Placental pericyte (primary cell): Measurements from ENCODE around the genes TMEM225, ROBO3 and ST3GAL4.

- CAGE, long polyA plus RNA: no peak
Observed at GRCh38 chr11:123885535-123885976, at the start of gene TMEM225. Gene TMEM225 (minus strand): TSS chr11:123885670.

- CAGE, long polyA plus RNA: no peak
Observed at GRCh38 chr11:124746563-124747516, 5.2 kb downstream of the VSIG2 start.

- CAGE, long polyA plus RNA: no peak
Observed at GRCh38 chr11:124762713-124763612, 873 bp upstream of the ESAM start.

DNA sequence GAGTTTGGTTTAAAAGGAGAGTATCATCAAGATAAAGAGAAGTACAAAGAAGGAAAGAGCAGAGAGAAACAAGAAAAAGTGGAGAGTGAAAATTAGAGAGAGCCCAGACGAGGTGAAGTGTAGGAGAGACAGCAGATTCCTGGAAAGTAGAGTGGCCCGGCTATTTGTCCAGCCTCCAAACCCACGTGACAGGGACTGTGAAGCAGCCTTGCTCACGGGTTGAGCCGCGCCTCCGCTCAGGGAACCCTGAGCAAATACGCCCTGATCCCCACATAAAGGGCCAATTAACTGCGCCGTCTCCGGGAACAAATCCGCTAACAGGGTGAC is 2.2 kb upstream of the ROBO3 start:
- CAGE, long polyA plus RNA: no peak

- CAGE, long polyA plus RNA: no peak
Observed at GRCh38 chr11:124865131-124865549, at the start of gene ROBO3. Gene ROBO3 (plus strand): TSS chr11:124865432.

GRCh38 chr11:125168961-125169588 is 4.5 kb downstream of the PKNOX2 start:
- CAGE, long polyA plus RNA: no peak

DNA sequence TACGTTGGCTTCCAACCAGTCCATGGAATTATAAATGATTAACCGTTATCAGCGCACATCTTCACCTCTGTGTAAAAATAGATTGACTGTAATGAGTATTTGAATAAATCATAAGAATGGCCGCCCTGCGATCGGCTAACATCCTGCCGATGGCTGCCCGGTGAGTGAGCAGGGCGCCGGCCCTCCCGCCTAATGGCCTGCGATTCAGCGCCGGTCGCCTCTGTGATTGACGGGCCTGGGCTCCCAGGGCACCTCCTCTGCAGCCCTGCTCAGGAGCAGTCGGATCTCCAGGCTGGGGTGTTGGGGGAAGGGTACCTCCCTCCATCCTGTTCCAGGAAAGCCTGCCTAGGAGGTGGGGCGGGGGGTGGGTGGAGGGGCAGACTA is 71.5 kb downstream of the PKNOX2 start:
- CAGE, long polyA plus RNA: no peak

DNA sequence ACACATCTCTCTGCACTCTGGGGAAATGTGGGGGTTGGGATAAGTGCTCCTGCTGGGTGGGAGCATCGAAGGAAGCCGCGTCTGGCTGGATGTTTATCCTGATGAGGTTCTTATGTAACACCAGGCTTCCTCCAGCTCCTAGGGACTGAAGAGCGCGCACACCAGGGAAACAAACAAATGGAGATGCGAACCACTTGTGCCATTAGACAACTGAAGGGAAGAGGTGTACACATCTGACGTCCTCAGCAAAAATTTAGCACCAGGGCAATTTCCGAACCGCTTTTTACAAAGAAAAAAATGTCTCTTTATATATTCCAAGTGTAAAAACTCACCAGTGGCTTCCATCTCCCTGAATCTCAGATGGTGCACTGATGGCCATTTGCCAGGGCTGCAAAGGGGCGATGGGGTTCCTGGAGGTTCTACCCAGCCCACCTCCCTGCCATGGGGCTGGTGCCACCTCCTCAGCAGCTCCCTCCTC is 89.4 kb downstream of the PKNOX2 start:
- CAGE, long polyA plus RNA: no peak

GRCh38 chr11:126139387-126139880 is 72.0 kb downstream of the RPUSD4 start:
- CAGE, long polyA plus RNA: no peak

DNA sequence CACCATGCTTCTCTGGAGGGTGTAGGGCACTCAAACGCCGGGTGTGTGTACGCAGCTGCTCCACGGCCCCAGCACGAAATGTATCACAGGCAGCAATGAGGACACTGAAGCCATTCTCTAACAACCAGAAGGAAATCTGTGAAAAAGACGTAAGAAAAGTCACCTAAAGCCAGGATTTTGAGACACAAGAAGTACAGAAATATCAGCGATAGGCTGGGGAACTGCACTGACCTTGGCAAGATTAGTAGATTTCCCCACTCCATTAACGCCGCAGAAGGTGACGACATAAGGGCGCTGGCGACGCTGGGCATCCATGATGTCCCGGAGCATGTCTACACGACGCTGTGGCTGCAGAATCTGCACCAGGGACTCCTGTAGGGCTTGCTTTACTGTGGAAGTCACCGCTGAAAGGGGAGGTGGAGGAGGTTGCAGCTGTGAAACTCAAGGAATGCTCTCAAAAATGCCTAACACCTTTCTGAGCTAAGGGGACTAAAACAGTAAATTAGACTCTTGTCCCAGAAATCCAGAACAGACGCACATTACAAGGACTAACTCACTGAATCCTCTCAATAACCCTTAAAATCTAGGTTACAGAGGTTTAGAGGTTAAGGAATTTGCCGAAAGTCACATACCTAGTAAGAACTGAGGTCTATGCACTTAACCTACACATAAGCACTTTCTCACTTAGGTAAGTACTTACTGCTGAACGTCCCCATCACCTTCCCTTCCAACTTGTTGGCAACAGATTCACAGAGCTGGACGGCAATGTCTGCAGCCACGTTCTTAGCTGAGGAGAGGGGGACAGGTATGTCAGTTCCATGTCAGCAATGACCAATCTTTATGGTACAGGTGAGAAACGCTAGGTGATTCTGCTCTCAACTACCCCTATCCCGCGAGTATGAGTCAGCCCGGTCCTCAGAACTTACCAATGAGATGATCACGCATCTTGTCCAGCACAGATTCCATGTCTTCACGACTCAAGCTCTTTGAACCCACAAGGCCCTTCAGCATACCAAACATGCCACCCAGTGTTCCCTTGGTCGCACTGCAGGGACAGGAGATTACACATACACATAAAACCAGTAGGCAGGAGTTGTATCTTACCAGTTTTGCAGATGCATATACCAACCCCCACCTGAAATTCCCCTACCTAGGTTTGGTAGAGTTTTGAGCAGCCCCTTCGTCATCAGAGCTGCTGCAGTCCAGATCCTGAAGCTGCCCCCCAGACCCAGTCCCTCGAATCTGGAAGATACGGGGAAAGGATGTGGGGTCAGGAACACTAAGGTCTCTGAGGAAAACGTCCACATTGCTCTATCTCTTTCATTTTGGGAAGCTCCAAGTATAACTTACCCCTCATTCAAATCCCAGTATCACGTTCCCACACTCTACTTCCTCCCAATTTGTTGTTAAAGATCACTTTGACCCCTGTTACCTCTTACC is 3.1 kb downstream of the SRPRA start:
- CAGE, long polyA plus RNA: no peak

- CAGE, long polyA plus RNA: no peak
Observed at GRCh38 chr11:126282084-126282697, 702 bp upstream of the TIRAP start.

- CAGE, long polyA plus RNA: no peak
Observed at GRCh38 chr11:126339751-126340417, 15.6 kb upstream of the ST3GAL4 start.

- CAGE, long polyA plus RNA: no peak
Observed at GRCh38 chr11:126355238-126356386, at the start of gene ST3GAL4. Gene ST3GAL4 (plus strand): TSS chr11:126355686.

DNA sequence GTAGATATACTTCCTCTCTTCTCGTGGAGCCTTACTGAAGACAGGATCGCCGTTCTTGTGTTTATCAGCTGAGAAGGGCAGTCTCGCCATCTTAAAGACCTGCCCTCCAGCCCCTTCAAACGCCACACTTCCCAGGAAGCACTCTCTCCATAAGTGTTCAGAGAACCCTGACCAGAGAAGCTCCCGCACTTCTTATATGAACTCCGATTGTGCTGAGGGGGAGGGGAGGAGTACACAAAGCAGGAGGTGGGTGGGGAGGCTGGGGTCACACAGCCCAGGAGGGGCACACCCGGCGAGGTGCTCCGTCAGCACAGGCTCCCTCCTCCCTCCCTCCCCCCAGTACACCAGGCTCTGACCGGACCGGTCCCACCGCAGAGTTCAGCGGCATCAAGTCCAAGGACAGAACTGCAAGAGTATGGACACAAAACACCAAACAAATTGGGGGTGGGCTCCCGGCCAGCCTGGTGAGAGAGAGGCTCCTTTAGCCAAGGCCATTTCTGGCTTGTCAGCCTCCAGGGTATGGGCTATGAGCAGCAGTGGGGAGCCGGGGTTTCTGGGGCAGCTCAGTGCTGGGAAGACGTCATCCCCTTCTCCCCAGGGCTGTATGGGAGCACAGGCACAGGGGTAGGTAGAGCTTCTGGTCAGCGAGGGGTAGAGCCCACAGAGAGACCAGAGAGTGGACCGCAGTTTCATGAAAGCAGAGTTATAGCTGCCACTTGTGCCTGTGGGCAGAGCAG is 68.2 kb downstream of the ST3GAL4 start:
- CAGE, long polyA plus RNA: no peak

DNA sequence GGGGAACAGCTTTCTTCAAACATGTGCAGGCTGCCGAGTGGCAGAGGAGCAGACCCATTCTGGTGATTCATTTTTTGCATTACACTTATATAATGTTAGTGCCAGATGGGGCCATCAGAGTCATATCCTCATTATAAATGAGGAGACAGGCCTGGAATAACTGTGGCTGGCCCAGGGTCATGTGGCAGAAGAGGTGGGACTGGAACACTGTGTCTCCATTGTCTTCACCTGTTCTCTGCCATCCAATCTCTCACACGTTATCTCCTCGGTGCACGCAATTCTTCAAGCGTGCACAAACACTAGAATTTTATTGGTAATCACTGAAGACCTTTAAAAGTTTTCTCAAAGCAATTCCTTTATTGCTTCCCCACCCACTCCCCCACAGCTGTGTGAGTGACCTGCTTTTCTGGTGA is 75.1 kb downstream of the ST3GAL4 start:
- CAGE, long polyA plus RNA: no peak

- CAGE, long polyA plus RNA: no peak
Observed at GRCh38 chr11:126432339-126433133, 77.0 kb downstream of the ST3GAL4 start.

- CAGE, long polyA plus RNA: no peak
Observed at GRCh38 chr11:126478062-126478336, 122.5 kb downstream of the ST3GAL4 start.

DNA sequence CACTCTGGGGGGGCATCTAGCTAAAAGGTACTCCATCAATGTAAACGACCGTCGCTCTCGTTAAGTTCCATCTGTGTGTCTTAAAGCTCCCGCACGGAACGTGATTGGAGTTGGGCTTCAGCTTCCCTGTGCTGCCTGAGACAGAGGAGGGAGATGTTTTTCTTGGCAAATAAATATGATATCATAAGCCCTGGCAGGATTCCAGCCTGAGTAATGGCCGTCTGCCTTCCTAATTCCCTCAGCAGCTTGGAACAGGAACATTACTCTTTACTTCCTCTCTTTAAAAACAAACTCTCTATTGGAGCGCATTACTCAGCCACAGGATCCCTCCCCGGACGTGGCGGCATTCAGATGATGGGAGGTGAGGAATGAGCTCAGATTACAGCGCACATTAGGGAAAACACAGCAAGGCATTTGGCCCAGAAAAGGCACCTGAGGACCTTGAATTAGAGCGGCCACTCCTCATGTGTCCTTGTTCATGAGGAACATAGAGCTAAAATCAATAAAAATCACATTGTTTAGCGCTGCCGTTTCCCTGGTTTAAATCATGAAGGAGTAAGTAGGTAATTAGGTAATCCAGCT is 230.4 kb downstream of the ST3GAL4 start:
- CAGE, long polyA plus RNA: no peak

- CAGE, long polyA plus RNA: no peak
Observed at GRCh38 chr11:128039661-128040174, 547.6 kb downstream of the ETS1 start.

GRCh38 chr11:128260969-128261272 is 326.4 kb downstream of the ETS1 start:
- CAGE, long polyA plus RNA: no peak